ENCODE data around the gene BMP6.

- RRBS = no CpG with 5 or more reads among the region's 4 CpGs
Observed at GRCh38 chr6:6881657-6882354, 226.0 kb upstream of the RREB1 start.

DNA sequence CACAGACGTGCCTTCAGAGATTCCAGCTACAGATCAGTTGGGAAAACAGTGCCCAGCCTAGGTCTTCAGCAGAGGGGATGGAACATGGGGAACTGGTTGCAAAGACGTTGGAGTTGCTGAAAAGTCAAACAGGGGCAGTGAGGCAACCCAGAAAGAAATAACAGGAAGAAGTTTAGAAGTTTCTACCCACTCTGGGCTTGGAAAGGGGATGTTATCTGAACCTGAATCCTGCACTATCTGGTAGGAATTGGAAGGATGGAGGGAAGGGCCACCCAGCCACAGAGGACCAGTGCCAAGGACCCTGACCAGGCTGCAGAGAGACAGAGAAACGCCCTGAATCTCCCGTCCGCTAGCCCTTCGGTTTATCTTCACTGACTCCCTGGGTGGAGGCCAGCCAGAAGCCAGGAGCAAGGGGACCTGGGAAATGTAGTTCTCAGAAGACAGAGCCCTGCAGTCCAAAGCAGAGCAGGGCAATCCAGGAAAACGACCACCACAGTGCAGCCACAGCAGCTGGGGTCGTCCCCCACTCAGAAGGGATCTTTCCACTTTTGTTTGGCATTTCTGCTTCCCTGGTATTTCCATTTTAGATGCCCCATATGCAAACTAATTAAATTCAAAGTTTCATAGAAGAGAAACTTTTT lies 217.3 kb upstream of the RREB1 start:
- RRBS = no CpG with 5 or more reads among the region's 8 CpGs

- RRBS = no CpG with 5 or more reads among the region's 9 CpGs
Observed at GRCh38 chr6:6891854-6892544, 215.8 kb upstream of the RREB1 start.

DNA sequence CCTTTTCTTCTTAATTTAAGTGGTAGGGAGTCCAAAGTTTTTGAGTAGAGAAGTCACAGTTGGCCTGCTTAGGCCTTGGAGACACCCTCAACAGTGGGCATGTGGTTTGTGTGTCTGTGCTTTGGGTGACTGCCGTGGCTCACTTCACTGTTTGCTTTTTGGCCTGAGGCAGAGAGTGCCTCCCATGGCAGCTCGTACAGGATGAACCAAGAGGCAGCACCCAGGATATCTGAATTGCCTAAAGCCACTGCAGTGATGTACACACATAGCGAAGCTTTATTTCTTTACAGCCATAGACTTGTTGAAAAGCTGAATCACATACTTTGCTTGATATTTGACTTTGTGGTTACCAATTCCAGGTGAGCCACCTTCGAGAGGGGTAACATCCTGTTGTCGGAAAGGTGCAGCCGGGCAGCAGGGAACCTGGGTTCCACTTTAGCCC lies 21.6 kb downstream of the RREB1 start:
- RRBS = no CpG with 5 or more reads among the region's 6 CpGs

GRCh38 chr6:7170753-7171951 lies 63.4 kb downstream of the RREB1 start:
- RRBS = no CpG with 5 or more reads among the region's 16 CpGs

GRCh38 chr6:7203777-7204648 lies 96.3 kb downstream of the RREB1 start:
- RRBS = no CpG with 5 or more reads among the region's 14 CpGs

DNA sequence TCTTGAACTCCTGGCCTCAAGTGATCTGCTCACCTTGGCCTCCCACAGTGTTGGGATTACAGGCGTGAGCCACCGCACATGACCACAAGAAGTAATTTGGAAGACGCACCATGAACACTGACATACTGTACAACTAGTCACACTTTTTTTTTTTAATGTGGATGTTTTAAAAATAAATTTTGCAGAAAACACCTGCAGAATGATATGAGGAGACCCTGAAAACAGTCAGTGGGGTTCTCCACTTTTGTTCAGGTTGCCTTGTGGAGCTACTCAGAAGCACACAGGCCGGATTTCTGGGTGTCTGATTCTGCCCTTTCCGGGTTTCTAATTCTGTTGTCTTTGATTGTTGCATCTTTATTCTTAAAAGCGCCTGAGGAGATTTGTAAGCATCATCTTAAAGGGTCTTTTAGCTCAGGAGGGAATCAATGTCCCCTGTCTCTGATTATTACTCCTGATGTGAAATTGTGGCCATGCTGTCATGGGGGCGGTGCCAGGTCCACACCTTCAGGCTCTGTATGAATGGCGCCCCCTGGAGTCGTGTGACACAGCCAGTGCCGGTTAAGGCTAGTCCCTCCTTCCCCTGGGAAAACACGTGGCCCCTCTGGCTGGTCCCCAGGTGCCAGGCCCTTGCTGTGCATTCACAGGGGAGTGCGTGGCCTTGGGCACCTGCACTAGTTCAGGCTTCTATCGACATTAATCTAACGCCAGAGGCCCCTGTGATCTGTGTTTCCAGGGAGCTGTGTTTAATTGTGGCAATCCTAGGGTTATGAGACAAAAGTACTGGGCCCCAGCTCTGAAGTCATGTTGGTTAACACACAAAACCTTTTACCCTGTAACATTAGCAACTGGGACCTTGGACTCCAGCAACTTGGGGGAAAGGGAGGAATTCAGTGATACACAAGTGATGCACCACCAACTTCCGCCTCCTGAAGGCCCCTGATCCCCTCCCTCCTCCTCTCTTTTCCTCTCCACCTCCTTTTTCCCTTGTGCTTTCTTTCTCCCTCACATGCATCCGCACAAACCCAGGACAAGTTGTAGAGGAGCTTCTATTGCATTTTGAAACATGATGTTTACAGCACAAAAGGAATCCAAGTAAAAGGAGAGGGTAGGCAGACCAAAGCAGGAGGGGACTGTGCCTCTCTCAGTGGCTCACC lies 74.2 kb downstream of the SSR1 start:
- RRBS = no CpG with 5 or more reads among the region's 16 CpGs

GRCh38 chr6:7252320-7252637 lies 60.7 kb downstream of the SSR1 start:
- RRBS = no CpG with 5 or more reads among the region's 5 CpGs

GRCh38 chr6:7389149-7389590 lies 372 bp downstream of the CAGE1 start:
- RRBS = under 1% methylated on average over 11 of the region's 23 CpGs

GRCh38 chr6:7691568-7692814 lies 33.9 kb upstream of the BMP6 start:
- RRBS = no CpG with 5 or more reads among the region's 28 CpGs

GRCh38 chr6:7725698-7726351 lies at the start of gene BMP6:
Gene BMP6 (plus strand): TSS chr6:7726099.
- RRBS = under 1% methylated on average over 22 of the region's 64 CpGs

GRCh38 chr6:7729144-7729586 lies 3.3 kb downstream of the BMP6 start:
- RRBS = no CpG with 5 or more reads among the region's 9 CpGs

DNA sequence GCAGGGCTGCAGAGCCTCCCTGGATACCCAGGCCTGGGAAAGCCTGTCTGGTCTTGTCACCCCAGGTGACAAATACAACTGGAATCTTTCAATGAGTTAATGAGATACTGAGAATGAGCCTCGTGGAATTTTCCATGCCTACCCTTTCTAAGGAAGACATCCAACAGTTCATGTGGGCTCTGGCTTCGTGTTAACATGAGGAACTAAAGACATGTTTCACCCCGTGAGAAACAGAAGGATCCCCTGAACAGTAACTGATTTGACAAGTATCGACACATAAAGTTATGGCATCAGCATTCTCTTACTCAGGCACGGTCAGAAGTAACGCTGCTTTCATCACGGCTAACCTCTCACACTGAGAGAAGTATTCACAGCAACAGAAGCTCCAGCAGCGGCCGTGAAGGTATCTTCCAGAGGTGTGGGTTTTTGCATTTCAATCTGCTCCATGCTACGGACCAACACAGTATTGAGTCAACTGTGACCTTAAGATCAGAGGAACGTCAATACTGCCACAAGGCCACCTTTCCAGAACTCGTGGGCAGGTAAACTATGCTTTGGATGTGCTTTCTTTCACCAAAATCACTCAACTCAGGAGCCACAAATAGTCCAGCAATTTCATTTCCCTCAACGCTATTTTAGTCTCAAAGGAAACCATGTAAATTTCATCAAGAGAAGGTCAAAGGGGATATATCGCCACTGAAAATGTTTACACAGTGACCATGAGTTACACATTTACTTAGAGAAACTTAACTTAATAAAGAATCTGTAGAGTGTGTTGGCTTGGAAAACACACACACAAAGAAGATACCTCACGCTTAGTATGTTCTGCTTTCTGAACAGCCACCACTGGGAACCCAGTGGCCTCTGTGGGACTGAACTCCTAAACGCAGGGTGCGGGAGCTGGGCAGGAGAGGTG lies 28.1 kb downstream of the TXNDC5 start:
- RRBS = no CpG with 5 or more reads among the region's 17 CpGs

- RRBS = no CpG with 5 or more reads among the region's 1 CpG
Observed at GRCh38 chr6:8656083-8656407, 220.7 kb upstream of the SLC35B3 start.

GRCh38 chr6:8743362-8743648 lies 308.0 kb upstream of the SLC35B3 start:
- RRBS = no CpG with 5 or more reads among the region's 2 CpGs

- RRBS = no CpG with 5 or more reads among the region's 11 CpGs
Observed at GRCh38 chr6:8983088-8983466, 547.7 kb upstream of the SLC35B3 start.

DNA sequence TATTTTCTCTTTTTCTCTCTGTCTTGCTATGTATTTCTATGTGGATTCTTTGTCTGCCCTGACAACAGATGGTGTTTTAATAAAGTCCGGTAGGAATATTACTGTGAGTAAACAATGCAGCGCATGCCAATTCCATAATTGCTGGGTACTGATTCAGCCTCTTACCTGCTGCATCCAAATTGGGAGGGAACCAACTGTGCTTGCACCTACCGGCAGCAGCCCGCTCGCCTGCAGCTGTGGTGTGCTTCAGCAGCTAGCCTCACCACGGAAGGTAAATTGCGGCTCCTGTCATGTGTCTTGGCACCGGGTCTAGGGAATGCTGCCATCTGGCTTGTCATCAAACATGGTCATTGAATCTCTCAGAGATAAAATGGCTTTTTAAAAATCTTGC lies 704.8 kb upstream of the SLC35B3 start:
- RRBS = 6% methylated on average over 5 of the region's 8 CpGs

DNA sequence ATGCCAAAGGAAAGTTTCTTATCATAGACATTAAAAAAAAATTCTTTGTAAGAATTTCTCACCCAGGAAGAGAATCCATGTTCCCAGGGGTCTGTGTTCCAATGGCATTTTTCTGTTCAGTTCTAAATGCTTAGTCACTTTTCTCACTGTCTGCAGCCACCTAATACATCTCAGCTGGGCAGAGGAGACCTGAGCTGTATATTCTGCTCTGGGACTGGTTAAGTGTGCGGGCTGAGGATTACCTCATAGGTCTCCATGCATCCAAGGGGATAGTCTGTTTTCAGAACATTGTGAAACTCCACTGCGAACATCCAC lies 947.2 kb downstream of the TFAP2A start:
- RRBS = no CpG with 5 or more reads among the region's 2 CpGs

DNA sequence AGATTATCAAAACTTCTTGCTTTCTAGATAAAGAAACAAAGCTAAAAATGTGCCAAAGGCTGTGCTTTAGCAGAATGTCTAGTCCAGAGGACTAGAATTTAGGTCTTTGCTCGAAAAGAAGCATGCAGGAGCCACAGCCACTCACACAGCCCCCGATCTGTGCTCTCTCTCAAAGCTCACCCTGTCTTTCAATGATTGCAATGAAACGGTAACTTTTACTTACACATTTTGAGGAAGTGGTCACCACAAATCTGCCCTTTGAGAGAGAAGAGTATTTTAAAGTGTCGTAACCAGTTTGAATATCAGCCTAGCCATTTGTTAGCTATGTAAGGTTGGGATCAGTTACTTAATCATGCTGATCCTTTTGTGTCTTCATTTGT lies 209.0 kb downstream of the TFAP2A start:
- RRBS = no CpG with 5 or more reads among the region's 4 CpGs

DNA sequence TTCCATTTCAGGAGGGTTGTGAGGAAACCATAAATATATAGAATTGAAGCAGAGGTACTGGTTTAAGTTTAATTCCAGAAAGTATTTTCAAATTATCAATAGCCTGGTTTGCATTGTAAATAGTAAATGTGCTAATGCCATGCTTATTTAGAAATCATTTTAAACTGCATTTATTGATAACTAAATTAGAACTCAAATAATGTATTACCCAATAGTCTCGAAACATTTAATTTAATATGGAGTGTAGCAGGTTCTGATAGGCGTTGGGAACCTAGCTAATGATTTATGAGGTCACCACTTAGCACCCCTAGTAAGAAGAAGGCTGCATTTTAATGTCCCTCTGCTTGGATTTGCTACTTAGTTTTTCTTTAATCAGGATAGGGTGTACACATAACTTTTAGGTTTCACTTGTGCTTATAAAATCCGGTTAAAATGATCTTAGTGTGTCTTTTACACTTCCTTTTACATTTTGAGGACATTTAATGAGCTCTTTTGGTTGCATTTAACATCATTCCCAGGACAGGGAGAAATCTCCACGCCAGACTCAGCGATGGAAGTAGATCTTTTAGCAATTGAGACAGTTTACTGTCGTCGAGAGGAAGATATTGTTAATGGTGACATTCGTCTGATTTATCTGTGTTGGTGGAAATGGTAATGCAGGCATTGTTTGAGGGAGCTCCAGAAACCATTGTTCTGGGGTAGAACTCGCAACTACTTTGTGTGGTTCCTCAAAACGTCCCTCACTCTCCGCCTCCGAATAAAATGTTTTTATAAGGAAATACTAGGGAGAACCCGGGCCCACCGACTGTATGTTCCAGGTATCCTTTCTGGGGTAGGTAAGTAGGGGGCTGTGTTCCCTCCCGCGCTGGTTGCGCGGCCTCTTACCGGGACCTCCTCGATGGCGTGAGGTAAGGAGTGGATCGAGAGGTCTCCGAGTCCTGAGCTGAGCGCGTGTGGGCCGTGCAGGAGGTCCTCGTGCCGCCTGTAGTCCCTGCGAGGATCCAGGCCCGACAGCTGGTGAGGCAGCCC lies 5.5 kb downstream of the TFAP2A start:
- RRBS = 19% methylated on average over 7 of the region's 30 CpGs